ENCODE measurements around the gene GDAP2.

GRCh38 chr1:116764374-116765002 is 10.3 kb downstream of the CD2 start:
- PRO-cap, 2 experiments: peak in 2 of 2 experiments; most common plus-strand start chr1:116764699 (in 1); most common minus-strand start chr1:116764698 (in 2)

DNA sequence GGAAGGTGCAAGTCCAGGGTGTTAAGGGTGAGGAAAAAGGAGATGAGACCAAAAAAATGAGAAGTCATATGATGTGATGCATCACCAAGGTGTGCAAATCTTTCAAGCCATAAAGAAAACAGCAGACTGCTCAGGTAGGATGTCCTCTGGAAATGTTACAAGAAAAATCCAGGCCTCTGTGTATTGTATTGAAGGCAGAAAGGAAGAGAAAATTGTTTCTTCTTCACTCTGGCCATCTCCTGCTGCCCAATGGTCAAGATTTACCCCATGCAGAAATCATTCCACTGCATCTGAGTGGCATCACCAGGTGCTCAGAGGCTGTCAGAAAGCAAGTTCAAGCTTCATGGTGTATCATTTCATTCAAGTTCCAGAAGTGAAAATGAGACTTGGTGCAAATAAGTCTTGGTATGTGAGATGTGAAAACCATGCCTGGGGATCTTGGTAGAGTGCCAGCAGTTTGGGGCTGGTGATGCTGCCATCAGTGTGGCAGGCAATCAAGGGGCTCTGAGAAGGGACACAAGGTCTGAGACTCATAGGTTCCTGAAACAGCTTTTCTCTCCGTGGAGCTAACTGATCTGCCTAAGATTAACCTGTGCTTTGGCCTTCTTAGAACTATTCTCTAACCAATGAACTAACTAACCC is 51.9 kb downstream of the CD2 start:
- PRO-cap, 2 experiments: no peak in any of the 2 experiments

GRCh38 chr1:116950502-116951134 is 40.9 kb downstream of the PTGFRN start:
- PRO-cap, 2 experiments: no peak in any of the 2 experiments

- PRO-cap, 2 experiments: no peak in any of the 2 experiments
These were observed 44.8 kb downstream of the PTGFRN start for GRCh38 chr1:116954395-116954979.

DNA sequence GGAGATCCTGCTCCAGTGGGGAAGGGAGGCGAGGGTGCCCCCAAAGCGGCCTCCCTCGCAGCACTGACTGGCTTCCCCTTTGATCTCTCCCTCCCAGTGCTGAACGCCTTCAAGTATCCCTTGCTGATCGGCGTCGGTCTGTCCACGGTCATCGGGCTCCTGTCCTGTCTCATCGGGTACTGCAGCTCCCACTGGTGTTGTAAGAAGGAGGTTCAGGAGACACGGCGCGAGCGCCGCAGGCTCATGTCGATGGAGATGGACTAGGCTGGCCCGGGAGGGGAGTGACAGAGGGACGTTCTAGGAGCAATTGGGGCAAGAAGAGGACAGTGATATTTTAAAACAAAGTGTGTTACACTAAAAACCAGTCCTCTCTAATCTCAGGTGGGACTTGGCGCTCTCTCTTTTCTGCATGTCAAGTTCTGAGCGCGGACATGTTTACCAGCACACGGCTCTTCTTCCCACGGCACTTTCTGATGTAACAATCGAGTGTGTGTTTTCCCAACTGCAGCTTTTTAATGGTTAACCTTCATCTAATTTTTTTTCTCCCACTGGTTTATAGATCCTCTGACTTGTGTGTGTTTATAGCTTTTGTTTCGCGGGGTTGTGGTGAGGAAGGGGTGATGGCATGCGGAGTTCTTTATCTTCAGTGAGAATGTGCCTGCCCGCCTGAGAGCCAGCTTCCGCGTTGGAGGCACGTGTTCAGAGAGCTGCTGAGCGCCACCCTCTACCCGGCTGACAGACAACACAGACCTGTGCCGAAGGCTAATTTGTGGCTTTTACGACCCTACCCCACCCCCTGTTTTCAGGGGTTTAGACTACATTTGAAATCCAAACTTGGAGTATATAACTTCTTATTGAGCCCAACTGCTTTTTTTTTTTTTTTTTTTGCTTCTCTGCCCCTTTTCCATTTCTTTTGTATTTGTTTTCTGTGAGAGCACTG is 14.6 kb upstream of the CD101 start:
- PRO-cap, 2 experiments: peak in 2 of 2 experiments; most common plus-strand start position 702 of the sequence (in 2); most common minus-strand start position 645 of the sequence (in 2)

GRCh38 chr1:117033486-117033878 is 26.6 kb upstream of the TTF2 start:
- PRO-cap, 2 experiments: no peak in any of the 2 experiments

DNA sequence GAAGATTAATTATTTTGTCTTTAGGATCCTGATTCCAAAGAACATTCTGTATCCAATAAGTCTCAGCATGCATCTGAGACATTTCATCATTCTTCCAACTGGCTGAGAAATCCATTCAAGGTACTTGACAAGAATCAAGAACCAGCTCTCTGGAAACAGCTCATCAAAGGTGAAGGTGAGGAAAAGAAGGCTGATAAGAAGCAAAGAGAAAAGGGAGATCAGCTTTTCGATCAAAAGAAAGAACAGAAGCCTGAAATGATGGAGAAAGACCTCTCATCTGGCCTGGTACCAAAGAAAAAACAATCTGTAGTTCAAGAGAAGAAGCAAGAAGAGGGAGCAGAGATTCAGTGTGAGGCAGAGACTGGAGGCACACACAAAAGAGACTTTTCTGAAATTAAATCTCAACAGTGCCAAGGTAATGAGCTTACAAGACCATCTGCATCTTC is 14.7 kb downstream of the TTF2 start:
- PRO-cap, 2 experiments: no peak in any of the 2 experiments

- PRO-cap, 2 experiments: no peak in any of the 2 experiments
These were observed 28.6 kb downstream of the TTF2 start for GRCh38 chr1:117088705-117089219.

DNA sequence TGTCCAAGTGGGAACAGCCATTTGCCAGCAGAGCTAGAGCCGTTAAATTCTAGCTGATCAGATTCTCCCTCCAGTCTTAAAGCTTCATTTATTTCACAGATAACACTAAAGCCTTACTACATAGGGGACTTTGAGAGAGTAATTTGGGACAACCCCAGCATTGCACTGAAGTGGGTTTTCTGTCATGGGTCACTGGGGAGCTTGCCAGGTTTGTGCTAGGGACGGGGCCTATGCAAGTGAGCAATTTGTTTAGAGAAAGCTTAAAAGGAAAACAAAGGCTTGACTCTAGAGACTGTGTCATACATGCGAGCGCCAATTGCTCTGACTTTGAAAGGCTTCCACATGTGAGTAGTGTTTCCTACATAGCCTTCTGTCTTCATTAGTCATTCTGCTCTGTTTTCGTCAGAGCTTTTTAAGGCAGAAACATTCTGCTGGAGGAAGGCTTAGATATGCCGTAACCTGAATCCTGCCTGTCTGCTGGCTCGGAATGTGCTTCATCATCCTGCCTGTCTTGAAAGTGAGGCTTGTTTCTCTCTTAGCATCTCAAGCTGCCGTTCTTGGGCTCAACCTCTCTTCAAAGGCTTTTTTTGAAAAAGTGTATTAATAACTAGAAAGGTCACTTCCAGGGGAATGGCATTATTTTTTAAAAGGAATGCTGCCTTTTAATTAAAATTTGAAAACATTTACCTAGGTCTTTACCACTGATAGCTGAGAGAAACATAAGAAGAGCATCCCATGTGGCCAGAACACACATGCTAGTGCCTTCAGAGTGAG is 28.4 kb downstream of the TRIM45 start:
- PRO-cap, 2 experiments: no peak in any of the 2 experiments

DNA sequence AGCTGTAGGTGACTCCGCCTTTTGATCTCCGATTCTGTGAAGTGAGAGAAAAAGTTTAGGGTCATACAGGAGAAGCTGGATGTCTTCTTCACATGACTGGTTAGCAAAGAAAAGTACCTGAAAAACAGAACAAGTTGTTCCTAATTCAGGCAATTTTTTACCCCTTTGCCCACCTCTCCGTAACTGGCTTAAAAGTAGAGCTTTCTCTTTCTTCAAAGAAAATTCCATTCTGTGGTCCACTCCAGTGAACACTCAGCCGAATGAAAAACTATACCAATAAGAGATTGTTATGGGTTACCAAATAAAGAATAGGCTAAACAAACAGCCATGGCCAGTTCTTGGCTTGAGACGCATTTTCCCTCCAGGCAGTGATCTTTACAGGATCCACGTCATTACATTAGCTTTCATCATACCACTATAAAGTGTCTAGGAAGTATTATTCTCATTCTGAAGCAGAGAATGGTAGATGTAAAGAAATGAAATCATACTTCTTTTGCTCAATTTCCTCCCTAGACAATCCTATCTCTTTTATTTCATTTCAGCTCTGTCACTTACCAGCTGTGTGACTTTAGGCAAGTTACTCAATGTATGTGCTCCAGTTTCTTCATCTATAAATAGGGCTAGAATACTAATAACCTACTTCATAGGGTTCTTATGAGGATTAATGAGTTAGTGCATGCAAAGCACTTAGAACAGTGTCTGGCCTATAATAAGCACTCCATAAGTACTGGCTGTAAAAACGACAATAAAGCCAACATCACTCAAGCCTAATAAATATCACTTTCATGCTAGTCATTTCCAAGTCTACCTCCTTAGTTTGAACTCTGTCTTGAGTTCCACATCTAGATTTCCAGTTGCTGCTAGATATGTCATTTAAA is 26.4 kb upstream of the TRIM45 start:
- PRO-cap, 2 experiments: no peak in any of the 2 experiments

- PRO-cap, 2 experiments: no peak in any of the 2 experiments
These were observed 61.2 kb upstream of the VTCN1 start for GRCh38 chr1:117271850-117272368.

DNA sequence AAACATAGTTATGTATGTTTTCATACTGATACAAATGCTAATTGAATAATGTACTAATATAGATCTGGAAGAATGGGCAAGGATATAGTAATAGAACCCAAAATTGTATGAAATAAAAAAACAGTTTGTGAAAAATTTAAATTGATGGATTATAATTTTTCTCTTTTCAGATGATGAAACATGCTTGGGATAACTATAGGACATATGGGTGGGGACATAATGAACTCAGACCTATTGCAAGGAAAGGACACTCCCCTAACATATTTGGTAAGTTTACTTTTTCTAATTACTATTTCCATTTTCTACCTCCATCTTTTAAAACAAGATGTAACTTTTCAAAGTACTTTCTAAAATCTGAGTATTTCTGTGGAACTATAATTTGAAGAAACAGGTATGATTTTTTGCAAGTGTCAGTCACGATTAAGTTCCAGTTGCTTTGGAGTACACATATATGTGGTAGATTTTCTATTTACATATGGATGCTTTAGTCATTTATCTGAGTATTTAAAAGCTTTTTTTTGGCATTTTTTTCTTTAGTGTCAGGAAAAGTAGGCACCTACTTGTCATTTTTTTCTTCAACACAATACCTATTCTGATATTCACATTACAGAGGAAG is 38.2 kb downstream of the MAN1A2 start:
- PRO-cap, 2 experiments: no peak in any of the 2 experiments

GRCh38 chr1:117592117-117592854 is 13.6 kb upstream of the TENT5C start:
- PRO-cap, 2 experiments: no peak in any of the 2 experiments

DNA sequence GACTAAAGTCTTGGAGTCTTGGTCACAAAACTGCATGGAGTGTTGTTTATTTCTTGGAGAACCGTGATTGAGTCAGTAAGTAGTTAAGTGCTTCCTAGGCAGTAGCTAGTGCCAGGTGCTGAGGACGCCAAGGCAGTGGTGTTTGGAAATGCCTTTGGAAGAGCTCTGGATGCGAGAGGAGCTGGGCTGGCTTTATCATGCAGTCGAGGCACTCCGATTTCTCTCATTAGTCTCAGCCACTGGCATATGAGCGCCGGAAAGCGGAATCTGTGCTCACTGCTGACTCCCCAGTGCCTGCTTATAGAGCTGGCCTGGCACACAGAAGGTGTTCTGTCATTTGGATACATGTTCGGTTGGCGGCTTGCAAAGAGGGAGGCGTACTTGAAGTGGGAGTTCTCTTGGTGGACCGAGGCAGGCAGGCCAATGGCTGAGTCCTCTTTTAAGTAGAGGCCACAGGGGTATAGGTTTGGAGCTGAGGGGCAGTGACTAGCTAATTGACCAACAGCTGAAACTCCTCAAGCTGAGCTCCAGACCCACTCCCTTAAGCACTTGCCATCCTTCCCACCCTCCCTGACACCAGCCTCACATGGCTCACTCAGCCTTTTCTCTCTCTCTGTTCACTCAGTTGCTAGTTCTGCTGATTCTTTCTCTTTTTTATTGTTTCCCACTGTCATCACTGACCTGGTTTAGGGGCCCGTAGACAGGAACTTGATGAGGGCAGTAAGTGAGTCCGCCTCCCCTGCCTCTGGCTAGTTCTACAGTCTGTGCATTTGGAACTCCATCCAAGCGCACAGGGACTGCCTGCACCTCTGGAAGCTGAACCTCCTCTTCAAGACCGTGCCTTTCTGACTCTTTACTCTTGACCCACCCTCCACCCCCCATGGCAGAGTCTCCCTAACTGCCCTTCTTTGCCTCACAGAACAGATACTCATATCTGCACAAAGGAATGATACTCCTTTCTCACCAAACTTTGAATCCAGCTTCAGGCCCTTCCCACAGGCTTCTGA is 3.9 kb downstream of the TENT5C start:
- PRO-cap, 2 experiments: no peak in any of the 2 experiments

- PRO-cap, 2 experiments: no peak in any of the 2 experiments
These were observed 26.3 kb downstream of the TENT5C start for GRCh38 chr1:117631972-117632707.

- PRO-cap, 2 experiments: peak in 2 of 2 experiments; most common plus-strand start chr1:117656368 (in 1); most common minus-strand start chr1:117656196 (in 1)
These were observed 50.4 kb downstream of the TENT5C start for GRCh38 chr1:117656055-117656931.

DNA sequence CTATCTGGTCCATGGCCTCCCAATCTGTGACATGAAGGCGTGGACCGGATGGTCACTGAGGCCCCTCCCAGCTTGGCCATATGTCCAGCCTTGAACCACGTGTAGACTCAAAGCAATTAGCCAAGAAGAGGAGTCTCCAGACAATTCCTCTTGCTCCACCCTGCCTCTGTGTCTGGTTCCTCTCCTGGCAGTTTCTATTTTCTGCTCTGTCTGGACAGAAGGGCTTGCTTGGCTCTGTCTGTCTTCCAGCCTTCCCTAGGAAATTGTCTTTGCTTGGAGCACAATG is 66.0 kb downstream of the TENT5C start:
- PRO-cap, 2 experiments: no peak in any of the 2 experiments

DNA sequence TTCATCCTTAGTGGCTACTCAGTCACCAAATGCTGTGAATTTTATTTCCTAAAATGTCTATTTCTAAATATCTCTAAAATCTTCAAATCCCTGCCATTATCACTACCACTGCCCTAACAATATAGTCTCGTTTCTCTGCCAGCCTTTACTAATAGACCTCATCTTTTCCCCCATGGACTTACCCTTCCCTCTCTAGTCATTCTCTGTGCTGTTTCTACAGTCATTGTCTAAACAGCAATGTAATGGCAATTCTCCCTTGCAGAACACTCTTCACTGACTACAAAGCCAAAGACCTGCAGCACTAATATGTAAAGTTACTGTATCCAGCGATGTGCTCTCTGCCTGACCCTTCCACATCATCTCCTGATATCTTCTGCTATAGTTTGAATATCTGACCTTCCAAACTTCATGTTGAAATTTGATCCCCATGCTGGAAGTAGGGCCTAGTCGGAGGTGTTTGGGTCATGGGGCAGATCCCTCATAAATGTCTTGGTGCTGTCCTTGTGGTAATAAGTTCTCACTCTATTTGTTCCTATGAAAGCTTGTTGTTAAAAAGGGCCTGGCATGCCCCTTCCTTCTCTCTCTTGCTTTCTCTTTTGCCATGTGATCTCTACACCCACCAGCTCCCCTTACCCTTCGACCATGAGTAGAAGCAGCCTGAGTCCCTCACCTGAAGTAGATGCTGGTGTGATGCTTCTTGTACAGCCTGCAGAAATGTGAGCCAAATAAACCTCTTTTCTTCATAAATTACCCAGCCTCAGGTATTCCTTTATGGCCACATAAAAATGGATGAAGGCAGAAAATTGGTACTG is 55.4 kb downstream of the GDAP2 start:
- PRO-cap, 2 experiments: no peak in any of the 2 experiments

DNA sequence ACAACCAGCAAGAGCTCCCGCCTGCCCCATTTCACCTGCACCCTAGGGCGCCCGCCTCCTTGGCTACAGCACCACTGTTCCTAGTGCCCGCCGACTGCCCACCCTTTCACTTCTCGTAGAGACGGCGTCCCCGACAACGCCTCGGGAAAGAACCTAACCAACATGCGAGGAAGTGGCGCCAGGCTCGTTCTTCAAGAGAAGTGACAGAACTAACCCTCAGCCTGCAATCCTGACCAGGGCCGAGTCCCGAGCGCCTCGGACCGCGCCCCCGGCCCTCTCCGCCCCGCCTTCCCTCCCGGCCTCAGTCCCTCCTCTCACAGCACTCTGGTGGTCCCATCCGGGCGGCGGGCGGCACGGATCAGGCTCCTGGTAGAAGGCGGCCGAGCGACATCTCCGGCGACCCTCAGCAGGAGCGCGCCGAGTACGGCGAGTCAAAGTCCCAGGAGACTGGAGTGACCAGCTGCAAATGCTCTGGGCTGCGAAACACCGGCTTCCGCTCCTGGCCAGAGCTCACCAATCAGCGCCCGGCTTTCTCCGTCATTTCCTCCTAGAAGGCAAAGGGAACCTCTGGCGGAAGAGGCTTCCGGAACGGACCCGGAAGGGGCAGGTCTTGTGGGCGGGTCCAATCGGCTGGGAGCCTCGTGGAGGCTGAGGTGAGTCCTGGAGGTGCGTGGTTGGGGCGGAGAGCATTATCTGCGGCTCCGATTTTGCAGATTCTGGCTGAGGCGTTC is at the start of gene GDAP2:
TSS of gene GDAP2 (minus strand) at position 492 of the 731 bp plus-strand sequence.
- PRO-cap, 2 experiments: peak in 2 of 2 experiments; most common plus-strand start position 226 of the sequence (in 2); most common minus-strand start position 96 of the sequence (in 2)

DNA sequence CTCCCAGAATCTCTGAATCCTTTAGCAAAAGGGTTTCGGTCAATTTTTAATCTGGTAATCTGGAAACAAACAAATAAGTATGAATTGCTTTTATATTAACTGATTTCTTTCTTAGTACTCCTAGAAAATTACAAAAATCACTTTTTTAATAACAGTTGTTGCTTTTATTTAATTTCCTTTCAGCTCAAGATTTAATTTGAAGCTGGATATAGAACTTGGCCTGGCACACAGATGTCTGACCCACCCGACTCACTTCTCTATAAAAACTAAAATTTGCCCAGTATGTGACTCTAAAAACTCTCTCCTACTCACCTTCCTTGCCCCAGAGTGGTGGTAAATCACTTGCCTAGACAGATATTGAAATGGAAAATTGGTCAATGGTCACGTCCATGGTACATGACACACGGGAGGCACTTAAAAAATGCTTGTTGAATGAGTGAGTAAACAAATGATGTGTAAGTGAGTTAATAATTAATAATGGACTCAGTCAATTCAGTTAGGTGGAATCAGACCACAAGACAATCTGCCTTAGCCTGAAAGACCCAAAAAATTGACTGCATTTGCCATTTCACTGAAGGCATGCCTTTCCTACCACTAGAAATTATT is 73.9 kb downstream of the TBX15 start:
- PRO-cap, 2 experiments: no peak in any of the 2 experiments